ENCODE measurements around the gene NBEAL2.

DNA sequence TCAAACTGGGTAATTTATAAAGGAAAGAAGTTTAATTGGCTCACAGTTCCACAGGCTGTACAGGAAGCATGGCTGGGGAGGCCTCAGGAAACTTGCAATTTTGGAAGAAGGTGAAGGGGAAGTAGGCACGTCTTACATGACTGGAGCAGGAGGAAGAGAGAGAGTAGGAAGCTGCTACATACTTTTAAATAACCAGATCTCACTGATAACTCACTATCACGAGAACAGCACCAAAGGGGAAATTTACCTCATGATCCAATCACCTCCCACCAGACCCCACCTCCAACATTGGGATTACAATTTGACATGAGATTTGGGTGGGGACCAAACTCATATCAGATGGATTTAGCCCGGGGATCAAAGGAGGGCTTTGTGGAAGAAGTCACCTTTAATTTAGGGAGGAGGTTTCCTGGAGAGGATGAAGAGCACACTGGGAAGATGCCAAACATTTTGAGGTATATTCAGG is 4.7 kb downstream of the SLC6A20 start:
- RRBS, result no CpG with 5 or more reads among the region's 3 CpGs
CAGE:
- cytosol, long polyA plus RNA, result no peak
- long polyA plus RNA, result no peak
- nucleus, long polyA plus RNA, result no peak

DNA sequence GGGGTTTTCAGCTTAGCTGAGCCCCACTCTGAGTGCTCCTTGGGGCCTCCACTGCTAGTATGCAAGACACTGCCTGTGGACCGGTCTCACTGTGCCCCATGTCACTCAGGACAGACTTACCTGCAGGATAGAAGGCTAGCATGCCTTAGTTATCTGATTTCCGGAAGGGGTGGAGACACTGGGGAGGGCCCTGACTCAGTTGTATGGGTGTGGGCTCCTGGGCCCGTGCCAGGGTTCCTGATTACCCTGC is 4.3 kb upstream of the SLC6A20 start:
- RRBS, result 71% methylated on average over 2 of the region's 3 CpGs
CAGE:
- cytosol, long polyA plus RNA, result no peak
- long polyA plus RNA, result no peak
- nucleus, long polyA plus RNA, result no peak

- RRBS, result no CpG with 5 or more reads among the region's 5 CpGs
CAGE:
- cytosol, long polyA plus RNA, result no peak
- long polyA plus RNA, result no peak
- nucleus, long polyA plus RNA, result no peak
These were observed 21.8 kb upstream of the SLC6A20 start for GRCh38 chr3:45817975-45818635.

GRCh38 chr3:45915179-45916413 is 27.7 kb upstream of the CXCR6 start:
- RRBS, result 31% methylated on average over 3 of the region's 25 CpGs
CAGE:
- cytosol, long polyA plus RNA, result no peak
- long polyA plus RNA, result no peak
- nucleus, long polyA plus RNA, result no peak

DNA sequence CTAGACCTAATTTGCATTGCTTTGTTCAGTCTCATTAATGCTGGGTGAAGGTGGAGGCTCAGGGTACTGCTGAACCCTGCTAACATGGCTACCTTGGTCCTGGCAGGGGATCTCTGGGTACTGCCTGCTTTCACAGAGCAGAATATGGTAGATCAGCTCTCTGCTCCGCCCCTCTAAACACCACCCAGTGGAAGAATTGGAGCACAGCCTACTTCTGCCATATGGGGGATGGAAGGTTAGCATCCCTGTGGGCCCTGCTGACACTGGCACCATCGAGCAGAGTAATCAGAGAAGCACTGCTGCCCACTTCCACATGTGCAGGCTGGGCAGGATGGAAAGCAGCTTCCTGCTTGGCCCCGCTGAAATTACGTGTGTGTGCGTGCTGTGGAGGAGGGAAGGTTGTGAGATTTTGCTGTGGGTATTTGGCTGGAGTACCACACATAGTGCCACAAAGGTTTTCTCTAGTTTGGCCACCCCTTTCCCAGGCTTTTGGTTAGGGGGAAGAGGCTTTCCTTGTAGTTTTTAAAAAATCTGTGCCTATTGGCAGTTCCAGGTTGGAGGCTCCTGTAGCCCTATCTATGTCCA is 24.8 kb downstream of the CCR1 start:
- RRBS, result no CpG with 5 or more reads among the region's 5 CpGs
CAGE:
- cytosol, long polyA plus RNA, result no peak
- long polyA plus RNA, result no peak
- nucleus, long polyA plus RNA, result no peak

DNA sequence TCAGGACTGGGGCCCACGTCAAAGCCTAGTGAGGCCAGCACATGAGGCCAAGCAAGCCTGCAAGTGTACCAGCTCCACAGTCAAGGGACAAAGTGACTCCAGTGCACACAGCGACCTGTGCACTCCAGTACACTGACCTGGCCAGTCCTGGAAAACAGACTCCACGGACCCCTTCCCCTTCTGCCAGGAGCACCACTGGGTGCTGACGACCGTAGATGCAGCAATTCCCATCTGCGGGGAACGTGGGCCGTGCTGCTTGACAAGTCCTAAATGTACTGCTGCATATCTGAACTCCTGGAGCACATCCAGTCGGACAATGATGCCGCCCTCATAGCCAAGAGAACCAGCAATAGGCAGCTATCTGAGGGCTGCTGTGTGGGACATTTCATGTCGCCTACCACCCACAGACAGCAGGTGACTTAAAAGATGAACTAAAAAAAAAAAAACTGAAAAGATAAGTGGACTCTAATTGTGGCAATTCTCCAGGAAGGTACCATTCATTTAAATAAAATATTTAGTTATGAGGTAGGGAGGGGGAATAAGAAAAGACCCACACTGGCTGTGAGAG is 28.6 kb downstream of the ALS2CL start:
- RRBS, result no CpG with 5 or more reads among the region's 11 CpGs
CAGE:
- cytosol, long polyA plus RNA, result no peak
- long polyA plus RNA, result no peak
- nucleus, long polyA plus RNA, result no peak

GRCh38 chr3:46666364-46666827 is 27.1 kb downstream of the ALS2CL start:
- RRBS, result no CpG with 5 or more reads among the region's 8 CpGs
CAGE:
- cytosol, long polyA plus RNA, result no peak
- long polyA plus RNA, result no peak
- nucleus, long polyA plus RNA, result no peak

- RRBS, result 7% methylated on average over 5 of the region's 14 CpGs
CAGE:
- cytosol, long polyA plus RNA, result no peak
- long polyA plus RNA, result no peak
- nucleus, long polyA plus RNA, result no peak
These were observed 6.2 kb downstream of the PTH1R start for GRCh38 chr3:46883627-46884299.

DNA sequence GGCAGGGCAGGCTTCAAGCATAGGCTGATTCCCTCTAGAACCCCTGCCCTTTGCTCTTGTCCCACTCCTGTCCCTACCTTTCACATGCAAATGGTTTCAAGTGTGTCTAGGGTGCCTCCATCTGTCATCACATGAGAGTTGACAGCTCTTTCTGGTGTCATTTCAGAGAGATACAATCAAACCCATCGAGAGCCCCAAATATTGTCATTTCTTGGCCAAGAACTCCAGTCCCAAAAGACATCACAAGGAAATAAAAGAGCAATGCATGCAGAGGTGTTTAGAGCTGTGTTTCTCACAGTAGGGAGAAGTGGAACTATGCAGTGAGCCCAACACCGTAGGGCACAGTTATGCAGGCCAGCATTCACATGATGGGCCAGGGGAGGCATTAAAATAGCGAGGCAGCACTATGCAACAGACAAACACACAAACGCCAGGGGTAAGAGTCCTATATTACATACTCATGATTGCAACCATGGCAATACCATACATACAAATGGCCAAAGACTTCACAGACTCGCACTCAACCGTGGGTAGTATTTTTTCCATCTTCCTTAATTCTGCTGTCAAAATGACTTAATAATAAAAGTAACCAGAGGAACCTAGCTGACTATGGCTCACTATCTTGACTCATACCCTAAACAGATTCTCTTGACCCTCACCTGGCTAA is 23.5 kb downstream of the CCDC12 start:
- RRBS, result no CpG with 5 or more reads among the region's 6 CpGs
CAGE:
- cytosol, long polyA plus RNA, result no peak
- long polyA plus RNA, result no peak
- nucleus, long polyA plus RNA, result no peak

DNA sequence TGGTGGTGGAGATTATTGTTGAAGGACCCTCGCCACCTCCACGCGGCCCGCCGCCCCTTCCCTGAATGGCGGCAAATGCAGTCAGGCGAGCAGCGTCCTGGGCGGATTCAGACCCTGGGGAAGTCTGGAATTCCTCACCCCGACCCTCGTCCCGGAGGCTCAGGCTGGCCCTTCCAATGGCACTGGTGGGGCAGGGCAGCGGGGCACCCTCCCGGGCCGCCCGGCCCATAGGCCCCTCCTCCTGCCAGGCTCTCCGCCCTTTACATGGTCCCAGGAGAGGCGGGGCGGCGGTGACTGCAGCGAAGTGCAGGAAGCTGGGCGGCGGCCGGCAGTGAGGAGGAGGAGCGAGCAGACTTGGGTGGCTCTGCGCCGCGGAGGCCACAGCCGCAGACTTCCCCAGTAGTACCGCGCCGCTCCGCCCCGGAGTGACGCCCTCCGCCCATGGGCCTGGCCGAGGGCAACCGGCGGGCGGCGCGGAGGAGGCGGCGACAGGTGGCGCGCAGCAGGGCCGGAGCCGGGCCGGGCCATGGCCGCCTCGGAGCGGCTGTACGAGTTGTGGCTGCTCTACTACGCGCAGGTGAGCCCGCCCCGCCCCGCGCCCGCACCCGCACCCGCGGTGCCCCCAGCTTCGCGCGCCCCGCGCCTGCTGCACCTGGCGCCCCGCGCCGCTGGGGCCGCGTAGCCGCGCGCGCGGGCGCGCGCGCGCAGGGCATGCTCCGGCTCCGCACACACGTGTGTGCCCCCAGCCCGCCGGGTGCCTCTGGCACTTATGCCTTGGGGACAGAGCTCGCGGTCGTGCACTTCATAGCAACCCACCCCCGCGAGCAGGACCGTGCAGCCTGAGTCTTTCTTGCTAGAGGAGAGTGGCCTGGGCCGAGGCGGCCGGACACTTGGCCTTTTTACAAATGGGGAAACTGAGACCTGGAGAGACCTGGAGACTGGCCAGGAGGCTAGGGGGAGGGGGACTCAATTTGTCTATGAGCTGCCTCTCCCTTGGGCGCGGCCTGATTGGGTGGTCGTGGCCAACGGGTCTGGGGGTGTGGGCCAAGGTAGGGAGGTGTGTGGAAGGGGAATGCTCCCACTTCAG is at the start of gene NBEAL2:
NBEAL2 (plus strand) TSS at position 331 of the 1,087 bp plus-strand sequence.
- RRBS, result 1% methylated on average over 28 of the region's 102 CpGs
CAGE:
- cytosol, long polyA plus RNA, result no peak
- long polyA plus RNA, result no peak
- nucleus, long polyA plus RNA, result no peak

DNA sequence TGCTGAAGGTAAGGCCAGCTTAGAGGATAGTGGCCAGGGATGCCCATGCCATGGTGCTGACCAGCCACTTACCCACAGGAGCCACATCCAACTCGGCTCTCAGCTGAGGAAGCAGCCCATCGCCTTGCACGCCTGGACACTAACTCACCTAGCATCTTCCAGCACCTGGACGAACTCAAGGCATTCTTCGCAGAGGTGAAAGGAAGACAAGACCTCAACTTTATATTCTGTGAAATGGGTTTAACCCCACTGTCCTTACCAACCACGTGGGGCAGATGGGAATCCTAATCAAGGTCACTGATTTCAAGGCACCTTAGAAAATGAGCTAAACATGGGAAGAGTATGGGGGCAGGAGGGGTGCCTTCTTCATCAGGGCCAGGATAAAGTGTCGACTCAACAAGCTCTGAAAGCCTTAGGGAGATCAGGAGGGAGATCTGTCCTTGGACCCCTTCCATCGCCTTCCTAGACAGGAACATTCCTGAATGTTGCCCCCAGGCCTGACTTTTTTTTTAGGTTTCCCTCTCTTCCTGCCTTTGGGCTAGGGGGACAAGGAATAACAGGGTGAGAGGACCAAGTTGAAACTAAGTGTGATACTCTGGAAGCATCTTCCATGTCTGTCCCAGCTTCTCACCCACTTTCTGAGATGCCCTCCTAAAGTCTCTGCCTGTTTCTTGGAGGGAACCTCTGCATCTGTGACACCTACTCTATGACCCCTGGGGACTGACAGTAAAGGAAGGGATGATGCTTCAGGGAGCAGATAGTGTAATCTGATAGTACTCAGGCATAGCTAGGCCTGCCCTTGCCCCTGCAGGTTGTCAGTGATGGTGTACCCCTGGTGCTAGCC is 27.0 kb downstream of the NBEAL2 start:
- RRBS, result no CpG with 5 or more reads among the region's 8 CpGs
CAGE:
- cytosol, long polyA plus RNA, result no peak
- long polyA plus RNA, result no peak
- nucleus, long polyA plus RNA, result no peak

DNA sequence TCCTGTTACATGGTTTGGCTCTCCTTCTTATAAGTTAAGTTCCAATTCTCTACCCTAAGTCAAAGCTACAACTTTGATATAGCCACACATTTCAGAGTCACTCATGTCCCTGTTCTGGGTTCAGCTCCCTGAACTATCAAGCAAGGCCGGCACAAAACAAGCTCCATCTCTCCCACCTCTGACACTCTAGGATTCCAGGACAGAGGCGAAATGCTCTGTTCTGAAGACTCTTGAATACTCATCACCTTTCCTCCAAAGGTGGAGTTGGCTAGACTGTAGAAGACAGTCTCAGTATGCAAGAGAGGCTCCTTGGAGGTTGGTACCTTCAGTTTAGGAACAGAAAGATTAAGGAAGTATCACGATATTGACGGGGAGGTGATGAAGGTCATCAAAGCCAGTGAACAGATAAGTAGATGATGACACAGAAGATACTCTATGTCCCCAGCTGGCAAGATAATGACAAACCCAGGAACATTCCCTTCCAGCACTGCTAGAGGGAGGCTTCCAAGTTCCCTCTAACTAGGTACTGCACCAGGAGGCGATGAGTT is 40.6 kb downstream of the NBEAL2 start:
- RRBS, result no CpG with 5 or more reads among the region's 5 CpGs
CAGE:
- cytosol, long polyA plus RNA, result no peak
- long polyA plus RNA, result no peak
- nucleus, long polyA plus RNA, result no peak

DNA sequence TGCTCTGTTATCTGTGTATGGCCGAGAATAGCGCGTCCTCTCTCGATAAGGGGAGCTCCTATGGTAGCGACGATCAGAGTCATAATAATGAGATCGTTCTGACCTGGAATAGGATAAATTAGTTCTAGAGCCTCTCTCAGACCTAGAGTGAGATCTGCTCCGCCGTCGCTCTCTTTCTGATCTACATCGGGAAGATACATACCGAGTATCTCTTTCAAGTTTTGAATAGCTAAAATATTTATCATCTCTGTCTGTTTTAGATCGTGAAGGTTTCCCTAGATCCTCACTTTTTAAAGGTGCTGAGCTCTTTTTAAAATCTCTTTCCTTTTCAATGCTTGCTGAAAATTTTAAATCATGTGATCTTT is 40.7 kb downstream of the SETD2 start:
- RRBS, result no CpG with 5 or more reads among the region's 13 CpGs
CAGE:
- cytosol, long polyA plus RNA, result no peak
- long polyA plus RNA, result no peak
- nucleus, long polyA plus RNA, result no peak

GRCh38 chr3:47409229-47409864 is 28.5 kb downstream of the PTPN23 start:
- RRBS, result no CpG with 5 or more reads among the region's 26 CpGs
CAGE:
- cytosol, long polyA plus RNA, result no peak
- long polyA plus RNA, result no peak
- nucleus, long polyA plus RNA, result no peak

DNA sequence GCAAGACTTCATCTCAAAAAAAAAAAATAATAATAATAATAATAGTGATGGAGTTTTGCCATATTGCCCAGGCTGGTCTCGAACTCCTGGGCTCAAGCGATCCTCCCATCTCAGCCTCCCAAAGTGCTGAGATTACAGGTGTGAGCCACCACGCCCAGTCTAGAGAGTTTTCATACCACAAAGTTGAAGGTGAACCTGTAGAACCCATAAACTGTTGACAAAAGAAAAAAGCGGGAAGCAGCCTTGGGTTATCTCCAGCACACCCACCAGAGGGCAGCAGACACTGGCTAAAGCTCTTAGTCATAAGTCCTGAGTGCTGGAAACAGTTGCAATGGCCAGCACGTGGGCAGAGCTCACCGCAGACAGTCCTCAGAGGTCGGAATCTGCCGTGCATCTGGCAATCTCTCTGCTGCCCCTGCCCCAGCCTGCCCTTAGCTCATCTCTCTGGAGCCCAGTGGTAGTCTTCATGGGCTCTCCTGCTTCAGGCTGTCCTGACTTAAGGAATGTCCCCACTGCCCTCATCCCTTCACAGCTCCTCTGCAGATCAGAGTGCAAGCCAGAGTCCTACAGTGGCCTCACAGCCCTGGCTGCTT is 8.6 kb upstream of the ELP6 start:
- RRBS, result no CpG with 5 or more reads among the region's 8 CpGs
CAGE:
- cytosol, long polyA plus RNA, result no peak
- long polyA plus RNA, result no peak
- nucleus, long polyA plus RNA, result no peak

DNA sequence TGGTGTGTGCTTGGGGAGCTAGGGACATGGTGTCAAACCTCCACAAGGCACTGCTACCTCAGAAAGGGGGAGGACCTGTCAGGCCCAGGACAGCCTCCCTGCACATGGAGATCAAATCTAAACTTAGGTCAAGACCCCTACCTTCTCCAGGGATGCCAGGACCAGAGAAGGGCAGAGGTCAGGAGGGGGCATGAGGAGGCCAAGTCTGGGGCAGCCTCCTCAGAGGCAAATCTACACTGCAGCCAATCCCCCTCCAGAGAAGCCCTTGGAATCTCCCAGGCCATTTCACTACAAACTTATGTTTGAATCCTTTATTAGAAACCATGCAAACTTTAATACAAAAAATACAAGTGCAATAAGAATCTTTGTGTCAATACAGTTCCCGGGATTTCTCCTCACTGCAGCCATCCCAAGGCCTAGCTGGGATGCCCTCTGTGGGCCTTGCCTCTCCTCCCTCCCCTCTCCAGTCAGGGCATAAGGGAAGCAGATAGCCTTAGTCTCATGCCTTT is 48.4 kb downstream of the DHX30 start:
- RRBS, result no CpG with 5 or more reads among the region's 1 CpG
CAGE:
- cytosol, long polyA plus RNA, result start-site peak on the plus strand centred at position 276 of the sequence, 102 bp wide, 6 and 9 reads in 2 replicates
- long polyA plus RNA, result no peak
- nucleus, long polyA plus RNA, result no peak

DNA sequence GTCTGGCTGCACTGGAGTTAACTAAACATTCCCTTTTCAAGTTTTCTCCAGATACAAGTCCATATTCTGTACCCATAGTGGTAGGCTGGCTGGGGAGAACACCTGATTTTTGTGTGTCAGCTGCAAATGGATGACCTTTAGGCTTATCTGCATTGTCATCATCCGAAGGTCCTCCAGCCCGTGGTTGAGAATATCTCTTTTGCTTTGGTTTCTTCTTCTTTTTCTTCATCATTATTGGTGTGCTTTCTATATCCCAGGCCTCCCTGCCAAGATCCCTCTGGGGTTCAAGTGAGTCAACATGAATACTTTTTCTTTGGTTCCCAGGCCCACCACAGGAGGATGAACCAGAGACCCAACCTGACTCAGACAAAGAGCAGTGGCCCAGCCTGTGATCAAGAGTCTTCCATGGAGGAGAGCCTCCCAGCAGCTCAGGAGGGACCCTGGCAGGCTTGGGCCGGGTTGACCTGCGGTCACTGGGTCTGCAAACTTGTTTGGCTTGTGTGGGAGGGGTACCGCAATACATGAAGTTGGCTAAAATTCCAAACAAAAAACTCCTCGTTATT is 104.2 kb downstream of the MAP4 start:
- RRBS, result no CpG with 5 or more reads among the region's 6 CpGs
CAGE:
- cytosol, long polyA plus RNA, result no peak
- long polyA plus RNA, result no peak
- nucleus, long polyA plus RNA, result no peak

DNA sequence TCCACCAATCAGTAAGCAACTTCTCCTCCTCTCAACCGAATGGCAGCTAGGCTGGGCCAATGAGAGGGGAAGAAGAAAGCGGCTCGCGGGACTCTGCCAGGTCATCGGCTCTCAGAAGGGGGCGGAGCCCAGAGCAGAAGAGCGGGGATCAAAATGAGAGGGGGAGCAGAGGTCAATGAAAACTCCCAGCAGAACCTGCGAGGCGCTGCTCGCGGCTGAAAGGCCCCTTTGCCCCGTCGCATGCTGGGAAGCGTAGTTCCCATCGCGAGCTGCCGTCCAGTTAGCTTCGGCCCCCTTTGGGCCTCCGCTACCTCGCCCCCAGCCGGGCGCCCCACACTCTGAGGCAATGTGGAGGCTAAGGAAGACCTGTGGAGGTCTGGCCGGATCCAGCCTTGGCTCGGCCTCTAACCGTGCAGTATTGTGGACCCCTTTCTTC is 268 bp upstream of the CDC25A start:
- RRBS, result 8% methylated on average over 5 of the region's 25 CpGs
CAGE:
- cytosol, long polyA plus RNA, result no peak
- long polyA plus RNA, result no peak
- nucleus, long polyA plus RNA, result no peak

CAGE:
- cytosol, long polyA plus RNA, result no peak
- long polyA plus RNA, result no peak
- nucleus, long polyA plus RNA, result no peak
These were observed 4.9 kb upstream of the FBXW12 start for GRCh38 chr3:48367089-48367510.

GRCh38 chr3:48402068-48402722 is 27.7 kb downstream of the PLXNB1 start:
- RRBS, result no CpG with 5 or more reads among the region's 12 CpGs
CAGE:
- cytosol, long polyA plus RNA, result no peak
- long polyA plus RNA, result no peak
- nucleus, long polyA plus RNA, result no peak

Measured in IMR-90 (cell line).